Transverse colon (tissue), 4 donors: ENCODE measurements around the gene FAF2.

DNA sequence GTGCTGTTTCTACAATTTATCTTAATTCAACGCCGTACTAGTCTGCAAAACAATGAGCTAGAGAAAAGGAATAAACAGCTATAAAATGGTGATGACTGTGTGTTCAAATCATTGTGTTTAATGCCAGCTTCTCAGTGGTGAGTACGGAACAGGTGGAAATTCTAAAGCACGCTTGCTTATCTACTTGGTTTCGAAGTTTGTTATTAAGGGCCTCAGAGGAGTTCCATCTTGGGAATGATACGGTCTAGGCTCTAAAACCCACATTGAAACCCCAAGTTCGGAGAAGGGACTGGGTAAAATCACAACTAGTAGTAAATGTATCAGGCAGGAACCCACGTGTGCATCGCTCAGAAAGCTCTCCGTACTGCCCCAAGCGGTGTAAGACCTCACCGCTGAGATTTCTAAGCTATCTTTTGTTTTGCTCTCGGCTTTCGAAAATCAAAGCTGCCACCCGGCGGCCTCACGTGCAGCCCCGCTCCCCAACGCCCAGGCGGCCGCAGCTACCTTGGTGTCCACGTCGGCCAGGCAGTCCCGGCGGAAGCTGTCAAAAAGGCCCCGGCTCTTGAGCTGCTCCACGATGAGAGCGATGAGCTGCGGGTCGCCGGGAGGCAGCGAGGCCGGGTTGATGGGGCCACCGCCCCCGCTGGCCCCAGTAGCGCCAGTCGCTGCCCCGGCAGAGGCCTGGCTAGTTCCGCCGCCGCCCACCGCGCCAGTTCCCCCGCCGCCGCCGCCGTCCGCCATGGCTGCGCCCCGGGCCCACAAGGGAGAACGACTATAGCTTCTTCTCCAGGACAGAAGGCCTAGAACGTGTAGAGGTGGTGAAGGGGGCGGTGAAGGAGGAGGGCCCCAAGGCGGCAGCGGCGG is 522 bp downstream of the BOD1 start:
- PRO-cap, result unidirectional peak, plus-strand start at position 441 of the sequence
- RAMPAGE, long total RNA, 4 experiments, result start-site peak on the minus strand in 2 of 4 experiments, centred at positions 617 to 619 of the sequence, 6 to 15 reads per replicate

DNA sequence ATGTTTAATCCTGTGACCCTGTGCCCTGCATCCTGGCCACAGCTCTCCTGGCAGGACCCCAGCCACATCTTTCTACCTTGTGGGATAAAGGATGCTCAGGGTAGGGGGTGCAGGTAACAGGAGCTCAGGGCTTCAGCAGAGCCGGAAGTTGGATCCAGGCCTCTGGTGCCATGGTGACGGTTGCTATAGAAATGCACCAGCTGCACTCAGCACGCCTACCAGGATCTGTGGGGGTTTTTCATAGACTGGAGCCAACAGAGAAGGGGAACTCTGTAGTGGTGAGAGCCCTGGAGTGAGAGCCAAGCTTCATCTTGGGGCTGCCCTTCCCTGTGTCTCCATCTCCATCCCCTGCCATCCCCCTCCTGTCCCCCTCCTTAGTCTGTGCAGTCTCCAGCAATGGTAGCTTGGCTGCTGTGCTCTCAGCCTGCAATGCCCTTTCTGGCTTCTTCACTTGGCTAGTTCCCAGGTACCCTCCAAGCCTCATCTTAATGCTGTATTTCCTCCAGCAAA is 27.5 kb upstream of the BOD1 start:
- PRO-cap, result no peak
- RAMPAGE, long total RNA, 4 experiments, result no peak in any of the 4 experiments

- PRO-cap, result no peak
- RAMPAGE, long total RNA, 4 experiments, result no peak in any of the 4 experiments
Observed at GRCh38 chr5:173714555-173715324, 98.3 kb upstream of the BOD1 start.

GRCh38 chr5:173736933-173737221 is 120.4 kb upstream of the BOD1 start:
- PRO-cap, result no peak
- RAMPAGE, long total RNA, 4 experiments, result no peak in any of the 4 experiments

- PRO-cap, result unidirectional peak, minus-strand start at chr5:173790447
- RAMPAGE, long total RNA, 4 experiments, result no peak in any of the 4 experiments
Observed at GRCh38 chr5:173790145-173791314, 97.6 kb upstream of the CPEB4 start.

DNA sequence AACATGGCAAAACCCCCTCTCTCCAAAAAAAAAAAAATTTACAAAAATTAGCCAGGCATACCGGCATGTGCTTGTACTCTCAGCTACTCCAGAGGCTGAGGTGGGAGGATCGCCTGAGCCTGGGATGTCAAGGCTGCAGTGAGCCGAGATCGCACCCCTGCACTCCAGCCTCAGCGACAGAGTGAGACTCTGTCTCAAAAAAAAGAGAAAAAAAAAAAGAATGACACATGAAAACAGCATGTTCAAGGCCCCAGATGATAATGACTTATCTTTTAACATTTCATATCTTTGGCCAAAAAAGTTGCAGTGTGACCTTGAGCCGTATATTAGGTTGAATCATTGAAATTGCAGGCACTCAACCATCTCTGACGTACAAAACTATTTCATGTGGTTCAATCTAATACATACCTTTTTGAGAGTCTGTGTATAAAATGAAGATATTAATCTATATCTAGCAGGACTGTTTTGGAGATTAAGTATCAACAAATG is 79.2 kb upstream of the CPEB4 start:
- PRO-cap, result no peak
- RAMPAGE, long total RNA, 4 experiments, result no peak in any of the 4 experiments

DNA sequence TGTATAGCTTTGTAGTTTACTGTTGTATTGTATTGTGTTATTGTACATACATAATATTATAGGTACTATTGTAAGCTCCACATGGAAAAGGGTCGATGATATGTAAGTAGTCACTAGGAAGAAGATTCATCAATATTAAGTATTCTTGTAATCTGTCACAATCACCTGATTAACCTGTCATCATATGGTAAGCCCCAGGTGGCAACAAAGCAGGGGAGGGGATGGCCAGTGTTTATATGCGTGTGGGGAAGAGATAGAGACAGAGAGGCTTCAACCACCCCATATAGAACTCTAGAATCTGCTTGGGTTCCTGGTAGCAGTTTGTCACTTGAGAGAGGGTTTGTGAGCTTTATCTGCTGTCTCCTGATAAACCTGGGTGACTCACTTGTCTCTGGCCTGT is 49.0 kb upstream of the CPEB4 start:
- PRO-cap, result no peak
- RAMPAGE, long total RNA, 4 experiments, result no peak in any of the 4 experiments

GRCh38 chr5:173864378-173864917 is 23.7 kb upstream of the CPEB4 start:
- PRO-cap, result no peak
- RAMPAGE, long total RNA, 4 experiments, result no peak in any of the 4 experiments

DNA sequence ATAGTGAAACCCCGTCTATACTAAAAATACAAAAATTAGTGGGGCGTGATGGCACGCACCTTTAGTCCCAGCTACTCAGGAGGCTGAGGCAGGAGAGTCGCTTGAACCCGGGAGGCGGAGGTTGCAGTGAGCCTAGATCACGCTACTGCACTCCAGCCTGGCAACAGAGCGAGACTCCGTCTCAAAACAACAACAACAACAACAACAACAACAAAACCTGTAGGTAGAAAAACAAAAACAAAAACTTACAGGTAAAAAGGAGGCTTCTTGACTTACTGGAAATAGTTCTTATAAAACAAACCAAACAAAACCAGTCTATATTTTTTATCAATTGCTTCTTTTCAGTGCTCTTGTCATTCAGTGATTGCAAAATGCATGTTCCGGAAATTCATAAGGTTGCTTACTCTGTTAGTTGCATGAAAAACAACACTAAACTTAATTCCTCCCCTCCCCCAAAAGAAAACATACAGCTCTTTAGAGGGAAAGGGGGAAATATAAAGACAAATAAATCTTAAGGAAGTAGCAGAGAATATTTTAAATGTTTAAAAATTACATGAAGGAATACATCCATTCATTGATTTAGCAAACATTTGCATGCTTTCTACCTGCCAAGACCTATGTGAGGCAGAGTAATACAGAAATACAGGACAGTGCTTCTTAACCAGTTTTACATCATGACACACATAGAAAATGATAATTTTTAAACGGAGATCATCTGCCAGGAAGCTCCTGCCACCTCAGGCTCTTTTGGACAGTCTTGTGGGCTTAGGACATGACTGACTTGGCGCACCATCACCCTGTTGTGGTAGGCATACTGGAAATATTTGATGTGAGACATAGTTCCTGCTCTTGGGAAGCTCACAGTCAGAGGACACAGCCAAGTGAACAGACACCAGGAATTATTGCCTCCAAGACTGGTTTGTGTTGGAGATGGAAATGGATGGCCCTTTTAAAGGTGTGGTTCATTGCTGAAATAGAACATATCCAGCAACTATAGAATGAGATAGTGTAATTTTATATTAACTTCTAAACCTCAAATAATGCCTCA is 19.3 kb downstream of the CPEB4 start:
- PRO-cap, result no peak
- RAMPAGE, long total RNA, 4 experiments, result no peak in any of the 4 experiments

DNA sequence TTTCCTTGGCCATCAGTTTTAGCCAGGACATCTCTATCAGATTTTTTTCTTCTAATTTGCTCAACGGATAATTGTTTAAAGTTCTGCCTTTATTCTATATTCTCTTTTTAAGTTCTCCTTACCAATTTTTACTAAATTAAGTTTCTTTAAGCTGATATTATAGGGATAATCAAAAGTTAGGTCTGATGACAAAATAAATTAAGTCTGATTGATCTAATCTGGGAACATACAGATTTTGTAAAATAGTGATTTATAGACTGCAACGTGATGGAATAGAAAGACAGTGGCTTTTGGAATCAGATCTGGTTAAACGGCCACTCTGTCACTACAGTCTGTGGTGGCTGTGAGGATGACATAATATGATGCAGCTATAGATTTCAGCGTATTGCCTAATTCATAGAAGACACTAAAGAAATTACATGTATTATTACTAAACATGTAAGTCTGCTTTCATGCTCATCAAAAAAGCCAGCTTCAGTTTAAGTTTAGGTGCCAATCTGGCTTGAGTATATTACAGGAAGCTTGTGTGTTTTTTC is 25.5 kb downstream of the CPEB4 start:
- PRO-cap, result no peak
- RAMPAGE, long total RNA, 4 experiments, result no peak in any of the 4 experiments

- PRO-cap, result no peak
- RAMPAGE, long total RNA, 4 experiments, result no peak in any of the 4 experiments
Observed at GRCh38 chr5:173915363-173915879, 27.3 kb downstream of the CPEB4 start.

GRCh38 chr5:174750887-174752205 is 27.0 kb downstream of the MSX2 start:
- PRO-cap, result unidirectional peak, plus-strand start at chr5:174751364
- RAMPAGE, long total RNA, 4 experiments, result no peak in any of the 4 experiments

DNA sequence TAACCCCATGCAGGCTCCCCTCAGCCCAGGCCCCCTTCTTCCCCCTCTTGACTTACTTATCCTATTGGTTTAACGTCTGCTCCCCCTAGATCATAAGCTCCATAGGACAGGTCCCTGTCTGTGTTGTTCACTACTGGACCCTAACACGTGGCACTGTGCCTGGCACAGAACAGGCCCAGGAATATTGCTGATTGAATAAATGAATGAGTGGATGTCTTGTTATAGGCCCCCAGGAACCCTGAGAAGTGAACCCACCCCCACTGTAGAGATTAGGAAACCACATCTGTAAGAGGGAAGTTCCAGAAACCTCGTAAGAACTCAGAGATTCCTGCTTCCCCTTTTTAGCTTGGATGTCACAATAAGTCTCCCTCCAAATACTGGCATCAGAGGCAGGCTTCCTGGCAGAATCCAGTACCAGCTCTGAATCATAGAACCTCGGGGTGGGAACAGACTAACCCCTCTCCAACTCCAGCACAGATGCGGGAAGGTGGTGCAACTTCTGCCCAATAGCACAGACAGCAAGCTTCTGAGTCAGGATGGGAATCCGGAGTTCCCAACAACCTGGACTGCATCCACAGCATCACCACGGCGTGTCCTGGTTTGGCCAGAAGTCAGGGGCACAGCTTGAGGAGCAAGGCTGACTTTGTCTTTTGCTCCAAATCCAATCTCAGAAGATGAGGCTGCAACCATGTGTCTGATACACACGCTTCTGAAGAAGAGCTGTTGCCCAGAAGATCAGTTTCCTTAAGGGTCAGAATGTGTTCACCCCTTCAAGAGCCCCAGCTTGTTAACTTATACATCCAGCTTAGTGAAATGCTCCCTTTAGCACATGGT is 31.6 kb downstream of the HRH2 start:
- PRO-cap, result no peak
- RAMPAGE, long total RNA, 4 experiments, result no peak in any of the 4 experiments

DNA sequence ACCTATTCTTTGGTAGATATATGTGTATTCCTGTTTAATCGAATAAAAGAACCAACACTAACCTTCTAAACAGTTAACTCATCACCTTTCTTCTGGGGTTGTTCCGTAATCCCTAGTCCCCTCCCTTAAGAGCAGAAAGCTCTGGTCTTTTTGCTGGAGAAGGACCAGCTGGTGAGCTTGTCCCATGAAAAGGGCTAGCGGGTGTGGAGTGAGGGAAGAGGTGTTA is 271 bp upstream of the THOC3 start:
- PRO-cap, result no peak
- RAMPAGE, long total RNA, 4 experiments, result no peak in any of the 4 experiments

- PRO-cap, result no peak
- RAMPAGE, long total RNA, 4 experiments, result no peak in any of the 4 experiments
Observed at GRCh38 chr5:176361095-176361415, 509 bp downstream of the KIAA1191 start.

DNA sequence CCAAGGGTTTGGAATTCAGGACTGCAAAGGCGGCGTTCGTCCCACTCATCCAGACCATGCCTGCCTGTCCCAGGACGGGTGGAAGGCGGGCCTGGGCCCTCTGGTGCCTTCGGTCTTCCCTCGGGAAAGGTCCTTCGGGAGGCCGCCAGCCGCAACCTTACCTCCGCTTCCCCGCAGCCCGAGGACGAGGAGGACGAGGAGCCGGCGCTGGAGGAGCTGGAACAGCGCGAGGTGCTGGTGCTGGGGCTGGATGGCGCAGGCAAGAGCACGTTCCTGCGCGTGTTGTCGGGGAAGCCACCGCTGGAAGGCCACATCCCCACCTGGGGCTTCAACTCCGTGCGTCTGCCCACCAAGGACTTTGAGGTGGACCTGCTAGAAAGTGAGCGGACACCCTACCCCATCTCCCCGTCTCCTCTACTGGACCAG is 929 bp downstream of the ARL10 start:
- PRO-cap, result no peak
- RAMPAGE, long total RNA, 4 experiments, result no peak in any of the 4 experiments

GRCh38 chr5:176370184-176370905 is 5.1 kb downstream of the ARL10 start:
- PRO-cap, result no peak
- RAMPAGE, long total RNA, 4 experiments, result no peak in any of the 4 experiments

GRCh38 chr5:176405390-176406330 is 10.7 kb downstream of the CLTB start:
- PRO-cap, result bidirectional peak, plus-strand start at chr5:176405969, minus-strand start at chr5:176405630
- RAMPAGE, long total RNA, 4 experiments, result no peak in any of the 4 experiments

- PRO-cap, result bidirectional peak, plus-strand start at chr5:176448355, minus-strand start at chr5:176447989
- RAMPAGE, long total RNA, 4 experiments, result start-site peak on the plus strand in 2 of 4 experiments, at chr5:176448351-176448399 at its widest, 140 to 575 reads per replicate
Observed at GRCh38 chr5:176448278-176448484, at the start of gene FAF2. Gene FAF2 (plus strand): TSS chr5:176448385.

DNA sequence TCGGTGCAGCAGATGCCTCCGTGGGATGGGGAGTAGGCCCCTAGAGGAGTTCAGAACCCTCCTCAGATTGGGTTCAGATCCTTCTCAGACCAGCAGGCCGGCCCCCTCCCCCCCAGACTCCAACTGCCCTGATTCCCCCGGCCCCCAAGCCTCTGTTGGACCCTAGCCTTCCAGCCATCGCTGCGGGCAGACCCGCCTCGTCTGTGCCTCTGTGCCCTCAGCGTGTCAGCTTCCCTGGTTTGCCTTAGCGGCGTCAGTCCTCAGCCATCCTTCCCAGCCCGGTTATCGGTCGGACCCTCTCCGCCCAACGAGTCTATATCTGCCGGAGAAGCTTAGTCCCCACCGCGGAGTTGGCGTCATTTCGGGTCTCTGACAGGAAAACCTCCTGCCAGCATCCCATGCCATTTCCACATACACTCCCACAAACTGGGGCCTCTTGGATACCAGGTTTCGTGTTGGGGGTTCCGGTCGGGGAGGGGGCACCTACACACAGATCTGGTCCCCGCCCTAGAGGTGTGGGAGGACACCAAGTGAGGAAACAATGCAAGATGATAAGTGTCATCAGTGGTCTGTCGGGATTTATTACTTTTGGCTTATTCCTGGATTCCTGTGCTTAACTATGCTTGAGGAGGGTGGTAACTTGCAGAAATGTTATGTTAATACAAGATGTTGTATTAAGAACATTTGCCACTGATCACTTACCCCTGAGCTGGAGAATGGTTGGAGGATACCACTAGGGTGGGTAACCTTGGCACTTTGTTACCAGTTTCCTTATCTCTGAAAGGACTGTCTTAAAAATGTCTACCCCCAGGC is 506 bp downstream of the FAF2 start:
- PRO-cap, result no peak
- RAMPAGE, long total RNA, 4 experiments, result no peak in any of the 4 experiments